ENCODE results near the genes FIBP and FOSL1.

GRCh38 chr11:65400468-65401041 is 14.1 kb downstream of the FRMD8 start:
- PRO-cap, 2 experiments: no peak in any of the 2 experiments
- RAMPAGE, long total RNA, 5 experiments: no peak in any of the 5 experiments

DNA sequence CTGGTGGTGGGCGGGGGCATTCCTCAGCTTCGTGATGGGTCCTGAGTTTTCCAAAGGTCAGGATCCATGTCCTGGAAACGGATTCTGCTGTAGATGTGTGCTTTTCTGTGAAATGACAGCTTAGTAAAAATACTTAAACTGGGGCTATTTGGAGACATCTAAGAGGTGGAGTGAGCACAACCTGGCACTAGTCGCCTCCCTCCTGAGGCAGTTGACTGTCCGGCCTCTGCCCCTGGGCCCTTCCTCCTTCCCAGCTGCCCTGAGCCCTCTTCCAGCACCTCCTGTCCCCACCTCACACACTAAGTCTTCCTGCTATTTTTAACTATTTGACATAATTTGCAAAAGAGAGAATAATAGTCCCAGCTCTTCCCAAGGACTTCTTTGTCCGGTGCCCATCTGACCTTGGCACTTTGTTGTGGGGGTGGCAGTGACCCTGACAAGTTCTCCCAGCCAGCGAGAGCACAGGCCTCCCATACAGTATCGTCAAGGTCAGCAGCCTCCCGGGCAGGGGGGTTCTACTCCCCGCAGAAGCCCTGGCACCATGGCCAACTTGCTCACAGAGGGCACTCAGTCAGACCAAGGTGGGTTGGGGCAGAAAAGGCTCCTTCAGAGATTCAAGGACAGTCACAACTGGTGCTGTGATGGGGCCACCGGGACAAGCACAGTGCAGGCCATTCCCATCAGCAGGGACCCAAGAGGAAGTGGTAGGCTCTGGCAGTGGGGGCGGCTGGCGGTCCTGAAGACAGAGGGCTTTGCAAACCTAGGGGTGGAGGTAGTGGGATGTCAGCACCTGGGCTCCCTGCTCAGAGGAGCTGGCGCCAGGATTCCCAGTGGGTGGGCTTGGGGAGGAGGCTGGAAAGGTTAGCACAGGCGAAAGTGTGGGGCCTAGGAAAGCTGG is 30.6 kb downstream of the FRMD8 start:
- PRO-cap, 2 experiments: peak in 2 of 2 experiments; most common plus-strand start position 152 of the sequence (in 1)
- RAMPAGE, long total RNA, 5 experiments: no peak in any of the 5 experiments

- PRO-cap, 2 experiments: peak in 2 of 2 experiments; most common plus-strand start chr11:65420170 (in 2); most common minus-strand start chr11:65419699 (in 1)
- RAMPAGE, long total RNA, 5 experiments: start-site peak on the minus strand in 3 of 5 experiments, at chr11:65420028-65420051 at its widest, 18 to 87 reads per replicate
These were observed 33.4 kb downstream of the FRMD8 start for GRCh38 chr11:65419480-65420648.

- PRO-cap, 2 experiments: no peak in any of the 2 experiments
- RAMPAGE, long total RNA, 5 experiments: no peak in any of the 5 experiments
These were observed 45.8 kb downstream of the FRMD8 start for GRCh38 chr11:65432042-65432923.

DNA sequence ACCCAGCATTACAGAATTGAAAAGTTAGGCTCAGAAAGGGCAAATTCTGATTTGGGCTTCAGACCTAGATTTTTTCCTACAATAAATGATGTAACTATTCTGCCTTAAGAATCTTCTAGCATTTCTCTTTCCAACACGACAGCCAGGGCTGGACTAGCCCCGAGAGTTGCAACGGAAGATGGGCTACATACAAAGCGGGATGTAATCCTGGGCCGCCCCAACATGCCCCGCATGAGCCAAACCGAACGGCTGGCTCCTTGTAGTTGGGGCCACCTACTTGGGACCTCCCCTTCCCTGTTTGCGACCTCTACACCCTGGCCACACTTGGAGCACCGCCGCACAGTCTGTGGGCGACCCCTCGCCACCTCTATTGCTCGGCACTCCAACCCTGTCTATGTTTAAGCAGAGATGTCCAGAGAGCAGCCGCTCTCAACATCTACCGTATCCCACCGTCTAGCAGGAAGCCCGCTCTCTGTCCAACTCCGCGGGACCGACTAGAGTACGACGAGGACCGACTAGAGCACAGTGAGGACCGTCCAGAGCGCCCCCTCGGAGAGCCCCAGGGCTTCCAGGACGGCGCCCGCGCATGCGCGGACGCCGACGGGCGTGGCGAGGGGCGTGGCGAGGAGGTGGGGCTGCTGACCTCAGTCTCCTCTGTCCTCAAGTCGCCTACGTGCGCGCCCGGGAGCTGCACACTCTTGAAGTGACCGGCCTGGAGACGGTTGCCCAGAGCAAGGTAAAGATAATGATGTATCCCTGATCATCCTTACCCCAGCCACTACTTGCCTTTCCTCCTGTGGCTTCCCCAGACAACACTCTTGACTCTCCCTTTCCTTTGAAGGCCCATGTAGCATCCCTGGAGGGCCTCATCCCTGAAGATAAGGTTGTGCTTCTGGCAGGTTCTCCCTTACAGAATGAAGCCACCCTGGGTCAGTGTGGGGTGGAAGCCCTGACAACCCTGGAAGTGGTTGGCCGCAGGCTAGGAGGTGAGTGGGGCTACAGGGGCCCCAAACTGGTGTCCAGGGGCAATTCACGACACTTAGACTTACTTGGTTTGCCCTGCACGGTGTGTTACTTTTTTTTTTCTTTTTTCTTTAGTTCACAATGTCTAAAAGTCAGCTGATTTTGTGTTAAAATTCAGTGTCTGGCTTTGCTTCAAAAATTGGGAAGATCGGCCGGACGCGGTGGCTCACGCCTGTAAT is 68.6 kb downstream of the FRMD8 start:
- PRO-cap, 2 experiments: peak in 2 of 2 experiments; most common plus-strand start position 162 of the sequence (in 2); most common minus-strand start position 394 of the sequence (in 1)
- RAMPAGE, long total RNA, 5 experiments: start-site peak on the plus strand in 2 of 5 experiments, centred at positions 687 to 693 of the sequence, 69 to 81 reads per replicate

GRCh38 chr11:65487774-65488804 is 36.8 kb upstream of the SCYL1 start:
- PRO-cap, 2 experiments: peak in 2 of 2 experiments; most common plus-strand start chr11:65488075 (in 2)
- RAMPAGE, long total RNA, 5 experiments: no peak in any of the 5 experiments

DNA sequence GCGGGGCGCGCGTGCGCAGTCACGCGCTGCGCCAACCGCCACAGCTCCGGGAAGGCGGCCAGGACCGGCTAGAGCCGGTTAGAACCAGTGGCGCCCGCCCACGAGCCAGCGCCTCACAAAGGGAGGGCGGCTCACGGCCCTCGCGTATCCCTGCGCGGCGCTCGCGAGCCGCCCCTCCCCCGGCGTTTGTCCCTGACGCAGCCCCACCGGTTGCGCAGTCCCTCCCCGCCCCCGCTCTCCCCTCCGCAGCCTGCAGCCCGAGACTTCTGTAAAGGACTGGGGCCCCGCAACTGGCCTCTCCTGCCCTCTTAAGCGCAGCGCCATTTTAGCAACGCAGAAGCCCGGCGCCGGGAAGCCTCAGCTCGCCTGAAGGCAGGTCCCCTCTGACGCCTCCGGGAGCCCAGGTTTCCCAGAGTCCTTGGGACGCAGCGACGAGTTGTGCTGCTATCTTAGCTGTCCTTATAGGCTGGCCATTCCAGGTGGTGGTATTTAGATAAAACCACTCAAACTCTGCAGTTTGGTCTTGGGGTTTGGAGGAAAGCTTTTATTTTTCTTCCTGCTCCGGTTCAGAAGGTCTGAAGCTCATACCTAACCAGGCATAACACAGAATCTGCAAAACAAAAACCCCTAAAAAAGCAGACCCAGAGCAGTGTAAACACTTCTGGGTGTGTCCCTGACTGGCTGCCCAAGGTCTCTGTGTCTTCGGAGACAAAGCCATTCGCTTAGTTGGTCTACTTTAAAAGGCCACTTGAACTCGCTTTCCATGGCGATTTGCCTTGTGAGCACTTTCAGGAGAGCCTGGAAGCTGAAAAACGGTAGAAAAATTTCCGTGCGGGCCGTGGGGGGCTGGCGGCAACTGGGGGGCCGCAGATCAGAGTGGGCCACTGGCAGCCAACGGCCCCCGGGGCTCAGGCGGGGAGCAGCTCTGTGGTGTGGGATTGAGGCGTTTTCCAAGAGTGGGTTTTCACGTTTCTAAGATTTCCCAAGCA is 27.1 kb upstream of the SCYL1 start:
- PRO-cap, 2 experiments: peak in 2 of 2 experiments; most common plus-strand start position 336 of the sequence (in 2); most common minus-strand start position 461 of the sequence (in 2)
- RAMPAGE, long total RNA, 5 experiments: start-site peak on the minus strand in 1 of 5 experiments, centred at position 625 of the sequence, 5 reads per replicate

- PRO-cap, 2 experiments: no peak in any of the 2 experiments
- RAMPAGE, long total RNA, 5 experiments: no peak in any of the 5 experiments
These were observed 4.1 kb downstream of the SCYL1 start for GRCh38 chr11:65528892-65529429.

DNA sequence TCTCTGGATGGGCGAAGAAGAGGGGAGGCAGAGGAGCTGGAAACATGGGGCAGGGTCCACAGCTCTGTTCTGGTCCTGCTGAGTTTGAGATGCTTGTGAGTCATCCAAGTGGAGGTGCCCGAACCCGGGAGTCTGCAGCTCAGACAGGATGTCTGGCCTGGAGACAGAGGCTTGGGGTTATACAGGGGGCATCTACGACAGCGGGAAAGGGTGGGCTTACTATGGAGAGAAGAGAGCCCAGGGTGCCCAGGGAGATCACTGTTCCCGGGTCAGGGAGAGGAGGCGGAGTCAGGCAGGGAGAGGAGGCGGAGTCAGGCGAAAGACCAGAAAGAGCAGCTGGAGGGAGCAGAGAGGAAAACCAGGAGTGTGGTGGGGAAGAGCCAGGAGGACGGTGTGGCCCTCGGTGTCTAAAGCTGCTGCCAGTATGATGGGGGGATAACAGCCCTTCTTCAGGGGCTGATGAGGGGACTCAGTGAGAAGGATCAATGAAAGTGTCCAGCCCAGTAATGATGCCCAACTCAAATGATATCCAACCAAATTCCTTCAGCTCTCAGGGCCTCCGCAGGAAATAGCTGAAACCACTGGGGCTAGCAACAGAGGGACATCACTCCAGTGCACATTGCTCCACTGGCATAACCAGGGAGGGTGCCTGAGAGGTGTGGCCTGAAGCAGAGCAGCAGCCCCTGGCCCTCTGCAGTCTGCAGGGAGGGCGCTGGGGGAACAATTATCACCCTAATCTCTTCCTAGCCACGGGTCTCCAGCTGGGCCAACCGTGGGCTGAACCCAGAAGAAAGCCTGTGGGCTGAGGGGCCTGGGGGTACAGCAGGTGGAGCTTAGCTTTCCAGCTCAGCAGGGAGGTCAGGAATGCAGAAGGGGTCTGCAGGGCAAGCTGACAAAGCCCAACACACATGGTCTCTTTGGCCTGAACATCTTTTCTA is 2.7 kb upstream of the LTBP3 start:
- PRO-cap, 2 experiments: peak in 2 of 2 experiments; most common plus-strand start position 361 of the sequence (in 2); most common minus-strand start position 86 of the sequence (in 1)
- RAMPAGE, long total RNA, 5 experiments: no peak in any of the 5 experiments

GRCh38 chr11:65574289-65574916 is 1.4 kb upstream of the EHBP1L1 start:
- PRO-cap, 2 experiments: peak in 2 of 2 experiments; most common plus-strand start chr11:65574664 (in 2)
- RAMPAGE, long total RNA, 5 experiments: no peak in any of the 5 experiments

DNA sequence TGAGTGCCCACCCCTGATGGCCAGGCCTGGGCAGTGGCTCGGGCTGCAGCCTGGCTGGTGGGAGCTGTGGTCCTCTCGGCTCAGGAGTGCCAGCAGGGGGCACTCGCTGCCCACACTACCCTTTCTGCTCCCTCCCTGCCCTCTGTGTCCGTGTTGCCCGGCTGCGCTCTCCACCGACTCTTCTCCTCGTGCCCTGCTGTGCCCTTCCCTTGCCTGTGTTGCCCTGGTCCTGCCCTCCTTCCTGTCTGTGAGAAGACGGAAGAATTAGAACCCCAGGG is 10.4 kb downstream of the PCNX3 start:
- PRO-cap, 2 experiments: no peak in any of the 2 experiments
- RAMPAGE, long total RNA, 5 experiments: no peak in any of the 5 experiments

DNA sequence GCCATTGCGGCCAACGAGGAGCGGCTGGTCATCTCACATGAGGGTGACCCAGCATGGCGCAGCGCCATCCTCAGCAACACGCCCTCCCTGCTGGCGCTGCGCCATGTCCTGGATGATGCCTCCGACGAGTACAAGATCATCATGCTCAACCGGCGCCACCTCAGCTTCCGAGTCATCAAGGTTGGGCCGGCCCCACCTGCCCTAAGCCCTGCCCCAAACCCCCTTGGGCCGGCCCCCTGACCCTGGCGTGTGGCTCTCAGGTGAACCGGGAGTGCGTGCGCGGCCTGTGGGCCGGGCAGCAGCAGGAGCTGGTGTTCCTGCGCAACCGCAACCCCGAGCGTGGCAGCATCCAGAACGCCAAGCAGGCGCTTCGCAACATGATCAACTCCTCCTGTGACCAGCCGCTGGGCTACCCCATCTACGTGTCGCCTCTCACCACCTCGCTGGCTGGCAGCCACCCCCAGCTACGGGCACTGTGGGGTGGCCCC is 2.6 kb upstream of the SIPA1 start:
- PRO-cap, 2 experiments: no peak in any of the 2 experiments
- RAMPAGE, long total RNA, 5 experiments: no peak in any of the 5 experiments

DNA sequence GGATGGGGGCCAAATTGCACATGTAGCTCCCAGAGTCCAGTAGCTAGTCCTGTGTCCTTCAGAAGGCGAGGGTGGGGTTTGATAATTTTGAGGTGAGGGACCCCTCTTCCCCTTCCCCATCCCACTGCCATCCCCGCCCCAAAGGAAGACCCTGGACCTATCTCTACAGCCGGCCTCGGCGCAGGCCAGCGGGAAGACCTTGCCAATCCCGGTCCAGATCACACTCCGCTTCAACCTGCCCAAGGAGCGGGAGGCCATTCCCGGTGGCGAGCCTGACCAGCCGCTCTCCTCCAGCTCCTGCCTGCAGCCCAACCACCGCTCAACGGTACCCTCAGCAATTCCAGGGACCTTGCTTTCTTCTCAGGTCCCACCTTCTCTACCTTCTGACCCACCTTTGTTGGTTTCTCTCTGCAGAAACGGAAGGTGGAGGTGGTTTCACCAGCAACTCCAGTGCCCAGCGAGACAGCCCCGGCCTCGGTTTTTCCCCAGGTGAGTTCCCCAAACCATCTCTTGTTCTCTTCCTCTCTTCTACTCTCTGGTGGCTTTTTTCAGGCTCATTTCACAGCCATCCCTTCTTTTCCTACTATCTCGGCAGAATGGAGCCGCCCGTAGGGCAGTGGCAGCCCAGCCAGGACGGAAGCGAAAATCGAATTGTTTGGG is 1.3 kb downstream of the KAT5 start:
- PRO-cap, 2 experiments: no peak in any of the 2 experiments
- RAMPAGE, long total RNA, 5 experiments: no peak in any of the 5 experiments

DNA sequence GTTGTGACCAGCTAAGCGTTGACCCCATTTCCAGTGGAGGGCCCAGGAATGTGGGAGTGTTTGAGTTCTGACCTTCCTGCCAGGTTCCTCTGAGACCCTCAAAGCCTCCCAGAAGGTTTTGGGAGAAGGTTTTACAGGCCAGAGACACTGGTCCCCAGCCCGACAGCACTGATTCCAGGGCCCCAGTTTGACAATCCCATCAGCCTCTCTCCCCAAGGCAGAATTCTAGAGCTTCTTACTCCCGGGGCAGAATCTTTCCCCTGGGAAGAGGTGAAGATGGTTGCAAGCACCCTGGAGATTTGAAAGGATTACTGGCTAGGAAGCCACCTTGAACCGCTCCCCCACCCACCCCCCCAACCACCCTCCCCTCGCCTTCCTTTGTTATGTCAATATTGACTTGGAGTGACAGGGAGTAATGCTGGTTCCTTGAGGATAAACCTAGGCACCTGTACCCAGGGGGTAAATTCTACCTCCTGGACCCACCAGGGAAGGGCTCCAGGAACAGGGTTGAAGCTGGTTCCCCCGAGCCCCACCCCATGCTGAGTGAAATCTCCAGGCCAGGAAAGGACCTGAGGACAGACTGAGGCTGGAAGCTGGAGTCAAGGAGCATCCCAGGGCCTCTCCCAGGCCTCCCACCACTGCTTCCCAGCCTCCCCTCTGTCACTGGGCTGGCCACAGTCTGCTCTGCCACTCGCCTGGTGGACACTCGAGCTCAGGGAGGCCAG is 3.0 kb downstream of the OVOL1 start:
- PRO-cap, 2 experiments: no peak in any of the 2 experiments
- RAMPAGE, long total RNA, 5 experiments: no peak in any of the 5 experiments

DNA sequence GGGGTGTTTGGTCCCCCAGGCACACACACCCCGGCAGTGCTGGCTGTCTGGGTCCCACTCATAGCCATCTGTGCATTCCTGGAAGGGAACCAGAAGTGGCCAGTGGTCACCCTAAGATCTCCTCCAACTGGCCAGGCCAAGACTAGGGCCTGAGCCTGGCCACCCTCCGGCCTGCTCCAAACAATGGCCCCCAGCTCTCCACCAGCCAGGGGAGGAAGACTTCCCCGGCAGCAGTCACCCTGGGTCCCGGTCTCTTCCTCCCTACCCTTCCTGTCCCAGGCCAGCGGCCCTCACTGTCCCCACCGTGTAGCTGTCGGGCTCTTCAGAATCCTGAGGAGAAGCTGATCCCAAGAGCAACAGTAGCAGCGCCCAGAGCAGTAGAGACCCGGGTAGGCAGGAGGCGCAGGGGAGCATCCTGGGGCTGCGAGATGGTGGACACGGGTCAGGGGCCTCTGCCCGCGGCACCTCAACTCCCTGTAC is 619 bp downstream of the EFEMP2 start:
- PRO-cap, 2 experiments: no peak in any of the 2 experiments
- RAMPAGE, long total RNA, 5 experiments: no peak in any of the 5 experiments

DNA sequence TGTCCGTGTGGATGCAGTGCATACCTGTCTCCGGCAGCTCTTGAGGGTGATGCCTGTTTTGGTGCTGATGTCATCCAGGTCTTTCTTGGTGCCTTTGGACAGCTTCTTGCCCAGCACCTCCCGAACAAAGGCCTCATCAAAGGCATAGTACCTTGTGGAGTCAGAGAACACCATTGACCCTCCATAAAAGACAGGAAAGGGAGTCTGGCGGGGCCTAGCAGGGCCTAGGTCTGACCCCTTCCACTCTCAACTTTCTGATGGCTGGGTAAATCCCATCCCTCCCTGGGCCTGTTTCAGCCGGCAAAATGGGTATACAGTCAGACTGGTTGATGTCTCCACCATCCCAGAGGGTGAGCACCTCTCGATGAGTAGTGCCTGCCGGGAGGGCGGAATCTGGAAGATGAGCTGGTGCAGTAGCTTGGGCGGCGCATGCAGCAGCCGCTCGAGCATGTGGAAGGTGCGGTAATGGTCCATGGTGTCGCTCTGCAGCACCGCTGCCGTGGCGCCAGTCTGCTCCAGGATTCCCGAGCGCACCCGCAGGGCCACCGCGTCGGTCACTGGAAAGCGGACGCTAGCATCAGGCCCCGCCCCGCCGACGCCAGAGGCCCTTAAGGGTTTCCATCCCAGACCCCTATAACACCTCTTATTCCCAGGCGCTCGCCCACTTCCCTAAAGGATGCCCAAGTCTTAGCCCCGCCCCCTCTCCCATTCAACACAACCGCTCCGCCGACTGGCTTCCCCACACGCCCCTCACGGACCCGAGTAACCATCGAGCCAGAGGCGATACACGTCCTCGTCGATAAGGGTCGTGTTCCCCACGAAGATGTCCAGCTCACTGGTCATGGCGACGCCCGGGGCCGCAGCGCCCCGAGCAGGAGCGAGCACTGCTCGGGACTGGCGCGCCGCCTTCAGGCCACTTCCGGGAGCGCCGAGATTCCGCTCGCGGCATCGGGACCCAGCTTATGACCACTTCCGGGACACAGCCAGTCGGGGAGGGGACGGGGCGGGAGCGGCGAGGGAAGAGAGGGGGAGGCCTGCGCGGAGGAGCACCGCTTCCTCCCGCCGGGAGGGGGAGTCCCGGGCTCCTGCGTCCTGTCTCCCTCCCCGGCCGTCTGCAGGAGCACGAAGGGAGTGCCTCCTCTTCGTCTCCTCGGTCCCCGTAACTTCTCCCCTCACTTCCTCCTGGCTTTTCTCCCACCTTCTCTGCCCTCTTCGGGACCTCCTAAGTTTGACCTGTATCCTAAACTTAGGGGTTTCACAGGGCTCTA is at the start of gene FIBP:
Gene FIBP (minus strand): TSS at position 896 of the 1,268 bp plus-strand sequence.
- PRO-cap, 2 experiments: peak in 2 of 2 experiments; most common plus-strand start position 1,111 of the sequence (in 2); most common minus-strand start position 896 of the sequence (in 2)
- RAMPAGE, long total RNA, 5 experiments: start-site peak on the minus strand in 5 of 5 experiments, centred at positions 893 to 919 of the sequence, 18 to 386 reads per replicate

- PRO-cap, 2 experiments: peak in 2 of 2 experiments; most common plus-strand start chr11:65900710 (in 1); most common minus-strand start chr11:65900388 (in 2)
- RAMPAGE, long total RNA, 5 experiments: start-site peak on the minus strand in 1 of 5 experiments, at chr11:65900391-65900397 at its widest, 30 reads per replicate
These were observed at the start of gene FOSL1 for GRCh38 chr11:65900052-65900901. Gene FOSL1, minus strand, starts transcription at chr11:65900388.

GRCh38 chr11:65911607-65912383 is 7.1 kb downstream of the C11orf68 start:
- PRO-cap, 2 experiments: peak in 1 of 2 experiments; most common minus-strand start chr11:65911810 (in 1)
- RAMPAGE, long total RNA, 5 experiments: no peak in any of the 5 experiments

- PRO-cap, 2 experiments: no peak in any of the 2 experiments
- RAMPAGE, long total RNA, 5 experiments: no peak in any of the 5 experiments
These were observed 15.9 kb downstream of the SART1 start for GRCh38 chr11:65977238-65977970.

- PRO-cap, 2 experiments: no peak in any of the 2 experiments
- RAMPAGE, long total RNA, 5 experiments: no peak in any of the 5 experiments
These were observed 13.8 kb downstream of the EIF1AD start for GRCh38 chr11:65988095-65988611.